Skeletal muscle cell (primary cell): ENCODE measurements around a stretch of chr16.

- RRBS: no CpG with 5 or more reads among the region's 23 CpGs
Measured at GRCh38 chr16:89847506-89848247, 19.4 kb downstream of the SPIRE2 start.

- RRBS: no CpG with 5 or more reads among the region's 13 CpGs
Measured at GRCh38 chr16:89892134-89892533, 18.7 kb downstream of the TCF25 start.

- RRBS: 3% methylated on average over 23 of the region's 73 CpGs
Measured at GRCh38 chr16:90018307-90019290, 657 bp downstream of the DBNDD1 start.

GRCh38 chr16:90100039-90100560, 23.0 kb upstream of the PRDM7 start:
- RRBS: no CpG with 5 or more reads among the region's 4 CpGs